Penis (tissue), 1 donor: Measurements from ENCODE around the genes MCM3AP and S100B.

- PRO-cap = unidirectional peak, plus-strand start at chr21:46285888
Measured at GRCh38 chr21:46285515-46286133, at the start of gene MCM3AP. Gene MCM3AP (minus strand): TSS chr21:46285611.

GRCh38 chr21:46334230-46334945, 10.4 kb downstream of the PCNT start:
- PRO-cap = no peak

GRCh38 chr21:46390563-46390883, 66.6 kb downstream of the PCNT start:
- PRO-cap = no peak

DNA sequence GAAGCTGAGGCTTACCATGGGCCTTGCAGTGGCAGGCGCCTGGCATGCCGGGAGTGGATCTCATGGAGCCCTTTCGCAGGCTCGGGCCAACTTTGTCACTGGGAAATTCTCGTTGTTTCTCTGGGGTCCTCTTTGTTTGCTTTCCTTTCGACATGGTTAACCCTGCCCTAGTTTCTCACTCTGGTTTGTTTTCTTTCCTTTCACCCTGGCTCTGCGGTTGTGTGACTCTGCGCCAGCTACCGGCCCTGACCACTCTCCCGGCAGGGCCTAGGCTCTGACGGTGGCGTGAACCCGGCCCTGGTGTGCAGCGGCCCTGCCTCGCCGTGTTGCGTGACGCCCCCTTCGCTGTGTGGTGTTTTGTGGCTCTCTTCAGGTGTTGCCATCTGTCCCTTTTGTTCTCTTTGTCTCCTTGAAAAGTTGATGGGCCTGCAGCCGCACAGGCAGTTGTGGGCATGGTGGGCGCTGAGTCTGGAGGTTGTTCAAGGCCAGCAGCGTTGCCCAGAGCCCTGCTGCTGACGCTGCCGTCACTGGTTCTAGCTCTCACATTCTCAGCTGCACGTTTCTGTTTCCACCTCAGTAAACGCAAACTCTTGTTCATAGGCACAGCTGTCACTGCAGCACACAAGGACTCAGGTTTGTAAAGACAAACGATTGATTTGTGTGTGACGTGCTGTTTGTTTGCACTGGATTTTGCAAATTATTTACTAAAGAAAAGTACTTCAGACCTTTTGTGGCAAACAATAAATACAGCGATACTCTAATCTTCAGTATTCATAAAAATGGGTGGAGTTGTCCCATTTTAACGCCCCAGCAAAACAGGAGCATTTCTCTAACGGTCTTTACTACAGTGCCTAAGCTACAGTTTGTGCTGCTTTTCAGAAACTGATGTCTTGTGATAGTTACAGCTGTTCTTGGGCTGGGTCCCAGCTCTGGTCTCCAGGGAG, 64.5 kb upstream of the DIP2A start:
- PRO-cap = no peak

GRCh38 chr21:46394848-46395363, 63.8 kb upstream of the DIP2A start:
- PRO-cap = no peak

- PRO-cap = no peak
Measured at GRCh38 chr21:46431405-46432262, 27.1 kb upstream of the DIP2A start.

DNA sequence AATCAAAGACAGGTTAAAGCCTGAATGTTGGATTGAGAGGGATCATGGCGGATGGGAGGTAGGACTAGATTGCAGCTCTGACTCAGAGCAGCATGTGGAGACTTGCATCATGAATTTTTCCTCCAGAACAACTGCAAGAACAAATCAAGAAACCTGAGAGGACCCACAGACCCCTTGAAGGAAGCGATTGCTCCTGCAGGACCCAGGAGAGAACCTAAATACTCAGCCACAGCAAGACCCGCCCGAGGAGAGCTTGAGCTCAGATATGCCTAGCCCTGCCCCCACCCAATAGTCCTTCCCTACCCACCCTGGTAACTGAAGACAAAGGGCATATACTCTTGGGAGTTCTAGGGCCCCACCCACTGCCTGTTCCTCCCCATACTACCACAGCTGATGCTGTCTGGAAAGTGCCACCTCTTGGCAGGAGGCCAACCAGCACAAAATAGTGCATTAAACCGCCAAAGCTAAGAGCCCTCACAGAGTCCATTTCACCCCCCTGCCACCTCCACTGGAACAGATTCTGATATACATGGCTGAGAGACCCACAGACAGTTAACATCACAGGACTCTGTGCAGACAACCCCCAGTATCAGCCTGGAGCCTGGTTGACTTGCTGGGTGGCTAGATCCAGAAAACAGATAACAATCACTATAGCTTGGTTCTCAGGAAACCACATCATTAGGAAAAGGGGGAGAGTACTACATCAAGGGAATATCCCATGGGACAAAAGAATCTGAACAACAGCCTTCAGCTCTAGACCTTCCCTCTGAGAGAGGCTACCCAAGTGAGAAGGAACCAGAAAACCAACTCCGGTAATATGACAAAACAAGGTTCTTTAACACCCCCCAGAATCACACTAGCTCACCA, 19.3 kb downstream of the S100B start:
- PRO-cap = no peak

GRCh38 chr21:46604989-46605509, at the start of gene S100B:
Gene S100B (minus strand): TSS chr21:46605082.
- PRO-cap = unidirectional peak, minus-strand start at chr21:46605082

GRCh38 chr21:46636730-46637486, 1.4 kb downstream of the PRMT2 start:
- PRO-cap = no peak